Smooth muscle cell (in vitro differentiated cells): Measurements from ENCODE around the gene SOX11.

- RAMPAGE, long total RNA: no peak
Observed at GRCh38 chr2:3533718-3534257, 14.5 kb upstream of the ADI1 start.

- RAMPAGE, long total RNA: no peak
Observed at GRCh38 chr2:3545656-3546422, 12.3 kb downstream of the RNASEH1 start.

- RAMPAGE, long total RNA: no peak
Observed at GRCh38 chr2:3598931-3599330, 4.0 kb downstream of the COLEC11 start.

DNA sequence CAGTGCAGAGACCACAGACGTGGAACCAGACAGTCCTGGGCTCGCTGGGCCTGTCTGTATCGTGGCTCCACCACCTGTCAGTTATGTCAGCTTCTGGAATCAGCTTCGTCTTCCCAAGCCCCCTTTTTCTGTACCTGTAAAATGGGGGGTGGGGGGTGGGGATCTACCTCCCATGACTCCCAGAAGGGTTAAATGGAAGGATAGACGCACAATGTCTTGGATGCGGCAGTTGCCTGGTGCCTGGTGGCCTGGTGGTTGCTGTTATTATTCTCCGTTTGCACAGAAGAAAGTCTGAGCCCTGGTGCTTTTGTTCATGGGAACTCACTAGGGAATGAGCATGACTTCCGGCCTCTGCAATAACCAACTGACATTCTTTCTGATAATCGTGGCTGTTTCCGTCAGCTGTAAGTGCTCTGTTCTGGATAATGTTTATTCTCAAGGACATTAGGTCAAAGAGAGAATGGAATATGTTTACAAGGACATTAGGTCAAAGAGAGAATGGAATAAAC lies 31.4 kb downstream of the COLEC11 start:
- RAMPAGE, long total RNA: no peak

GRCh38 chr2:3694782-3695478 lies 8.4 kb upstream of the DCDC2C start:
- RAMPAGE, long total RNA: no peak

DNA sequence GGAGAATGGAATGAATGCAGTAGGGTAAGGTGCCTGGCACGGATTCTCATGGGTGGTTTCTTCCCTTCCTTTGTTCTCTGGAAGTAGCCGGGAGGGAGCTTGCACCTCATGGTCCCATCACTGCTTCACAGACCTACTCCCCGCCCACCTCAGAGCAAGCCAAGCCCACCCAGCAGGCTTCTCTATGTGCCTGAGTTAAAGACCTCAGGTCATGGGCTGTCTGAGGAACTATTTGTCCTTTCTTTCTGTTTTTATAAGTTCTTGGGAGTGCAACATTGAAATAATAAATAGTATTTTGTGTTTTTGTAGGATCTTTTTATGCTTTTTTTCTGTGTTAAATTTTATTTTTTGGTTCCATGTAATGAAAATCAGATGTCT lies 3.6 kb downstream of the DCDC2C start:
- RAMPAGE, long total RNA: no peak

DNA sequence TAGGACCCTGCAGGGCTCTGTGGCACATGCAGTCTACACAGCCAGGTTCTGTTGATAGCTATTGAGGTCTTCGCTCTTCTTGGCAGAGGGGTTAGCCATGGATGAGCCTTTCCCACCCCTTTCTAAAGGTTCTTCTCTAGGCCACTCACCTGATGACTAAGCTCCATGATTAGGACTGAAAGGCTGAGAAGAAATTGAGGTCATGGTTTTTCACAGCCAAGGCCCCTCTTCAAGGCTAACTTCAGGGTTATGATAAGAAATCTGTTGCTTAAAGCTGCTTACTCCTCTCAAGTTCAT lies 931.3 kb upstream of the SOX11 start:
- RAMPAGE, long total RNA: no peak

- RAMPAGE, long total RNA: no peak
Observed at GRCh38 chr2:5409828-5410554, 282.2 kb upstream of the SOX11 start.

GRCh38 chr2:5467600-5467799 lies 224.7 kb upstream of the SOX11 start:
- RAMPAGE, long total RNA: no peak

DNA sequence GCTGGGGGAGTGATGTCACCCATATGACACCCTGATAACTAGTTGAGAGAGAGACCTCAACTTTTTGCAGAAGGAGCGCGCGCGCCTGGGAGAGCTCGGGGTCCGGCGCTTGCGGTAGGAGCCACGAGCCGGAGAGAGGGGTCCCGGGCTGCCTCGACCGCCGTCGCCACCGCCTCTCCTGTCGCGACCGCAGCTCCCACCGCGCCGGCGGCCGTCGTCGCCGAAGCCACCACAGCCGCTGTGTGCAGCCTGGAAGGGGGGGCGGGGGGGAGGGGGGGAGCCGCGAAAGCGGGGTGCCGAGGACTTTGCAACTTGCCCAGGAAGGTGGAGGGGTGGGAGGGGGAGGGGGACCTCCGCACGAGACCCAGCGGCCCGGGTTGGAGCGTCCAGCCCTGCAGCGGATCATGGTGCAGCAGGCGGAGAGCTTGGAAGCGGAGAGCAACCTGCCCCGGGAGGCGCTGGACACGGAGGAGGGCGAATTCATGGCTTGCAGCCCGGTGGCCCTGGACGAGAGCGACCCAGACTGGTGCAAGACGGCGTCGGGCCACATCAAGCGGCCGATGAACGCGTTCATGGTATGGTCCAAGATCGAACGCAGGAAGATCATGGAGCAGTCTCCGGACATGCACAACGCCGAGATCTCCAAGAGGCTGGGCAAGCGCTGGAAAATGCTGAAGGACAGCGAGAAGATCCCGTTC lies at the start of gene SOX11:
TSS of gene SOX11 (plus strand) at position 67 of the 698 bp plus-strand sequence.
- RAMPAGE, long total RNA: no peak

DNA sequence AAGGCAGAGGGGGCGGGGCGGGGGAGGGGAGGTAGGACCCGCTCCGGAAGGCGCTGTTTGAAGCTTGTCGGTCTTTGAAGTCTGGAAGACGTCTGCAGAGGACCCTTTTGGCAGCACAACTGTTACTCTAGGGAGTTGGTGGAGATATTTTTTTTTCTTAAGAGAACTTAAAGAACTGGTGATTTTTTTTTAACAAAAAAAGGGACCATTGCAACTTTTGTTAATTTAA lies 2.2 kb downstream of the SOX11 start:
- RAMPAGE, long total RNA: no peak

DNA sequence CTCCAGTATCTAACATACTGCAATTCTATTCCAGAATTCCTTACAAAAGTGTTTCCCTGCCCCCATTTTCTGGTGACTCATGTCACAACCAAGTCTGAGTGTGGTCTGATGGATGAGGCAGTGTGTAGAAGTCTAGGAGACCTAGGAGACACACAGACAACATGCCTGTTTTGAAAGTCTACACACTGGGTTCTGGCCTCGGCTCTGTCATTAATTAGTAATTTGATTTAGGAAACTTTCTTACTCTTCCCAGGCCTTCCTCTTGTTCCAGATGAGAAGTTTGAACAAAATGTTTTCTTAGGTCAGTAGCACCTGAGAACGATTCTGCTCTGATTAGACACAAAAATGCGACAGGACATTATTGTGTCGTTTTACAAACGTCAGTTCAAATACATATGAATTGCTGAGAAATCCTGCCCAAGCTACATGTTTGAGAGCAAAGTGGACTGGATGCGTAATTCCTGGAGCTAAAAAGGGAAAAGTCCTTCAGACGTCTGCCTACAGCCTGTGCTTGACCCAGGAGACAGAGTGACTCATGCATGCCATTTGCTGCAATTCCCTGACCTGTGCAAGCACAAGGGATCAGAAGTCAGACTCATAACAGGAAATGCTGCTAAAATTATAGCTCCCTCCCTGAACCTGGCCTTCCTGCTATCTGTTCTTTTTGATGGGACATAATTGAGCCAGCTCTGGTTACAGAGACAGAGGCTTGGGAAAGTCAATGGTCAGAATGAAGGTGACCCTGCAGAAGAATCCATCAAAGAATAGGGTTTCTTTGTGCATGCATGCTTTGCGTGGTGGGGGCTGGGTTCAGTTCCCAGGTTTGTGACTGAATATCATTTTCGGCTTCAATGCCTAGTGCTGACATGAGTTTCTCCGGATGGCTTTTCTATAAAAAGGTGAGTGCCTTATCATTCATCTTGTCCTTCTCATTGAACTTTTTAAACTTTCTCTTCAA lies 494.5 kb downstream of the SOX11 start:
- RAMPAGE, long total RNA: no peak

DNA sequence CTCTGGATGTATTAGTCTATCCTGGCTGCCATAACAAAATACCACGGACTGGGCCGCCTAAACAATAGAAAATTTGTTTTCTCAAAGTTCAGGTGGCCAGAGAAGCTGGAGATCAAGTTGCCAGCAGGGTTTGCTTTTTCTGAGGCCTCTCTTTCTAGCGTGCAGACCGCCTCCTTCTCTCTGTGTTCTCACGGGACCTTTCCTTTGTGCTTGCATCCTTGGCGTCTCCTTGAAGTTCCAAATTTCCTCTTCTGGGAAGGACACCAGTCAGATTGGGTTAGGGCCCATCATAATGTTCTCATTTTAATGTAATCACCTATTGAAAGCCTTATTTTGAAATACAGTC lies 1.4 kb upstream of the CMPK2 start:
- RAMPAGE, long total RNA: no peak

DNA sequence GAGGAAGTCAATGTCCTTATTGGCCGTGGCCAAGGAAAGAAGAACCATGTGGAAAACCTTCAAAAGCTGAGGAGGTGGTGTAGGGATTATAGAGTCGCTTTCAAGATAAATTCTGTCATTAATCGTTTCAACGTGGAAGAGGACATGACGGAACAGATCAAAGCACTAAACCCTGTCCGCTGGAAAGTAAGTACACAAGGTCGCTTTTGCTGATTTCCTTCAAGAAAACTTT lies 9.3 kb downstream of the RSAD2 start:
- RAMPAGE, long total RNA: no peak

DNA sequence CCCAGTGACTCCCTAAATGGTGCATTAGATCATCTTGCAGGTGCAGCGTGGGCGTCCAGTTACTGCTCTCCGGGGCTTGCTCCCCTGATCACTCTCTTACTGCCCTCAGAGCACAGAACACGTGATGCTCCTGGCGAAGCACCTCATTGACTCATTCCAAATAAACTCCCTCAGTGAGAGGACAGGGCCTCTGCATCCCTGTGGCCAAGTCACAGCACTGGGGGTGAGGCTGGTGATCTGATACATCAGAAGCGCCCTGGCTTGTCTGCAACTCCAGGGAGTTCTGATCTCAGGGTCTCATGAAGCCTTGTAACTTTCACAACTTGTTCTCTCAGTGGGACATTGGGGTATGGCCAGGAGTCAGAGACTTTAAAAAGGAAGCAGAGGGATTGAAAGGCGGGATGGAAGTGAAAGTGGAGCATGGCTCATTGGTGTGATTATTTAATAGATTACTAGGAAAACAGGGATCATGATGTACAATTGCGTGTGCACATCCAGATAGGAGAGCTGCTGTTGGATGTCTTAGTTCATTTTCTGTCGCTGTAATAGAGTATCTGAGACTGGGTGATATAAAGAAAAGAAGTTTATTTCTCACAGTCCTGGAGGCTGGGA lies 41.8 kb downstream of the RNF144A start:
- RAMPAGE, long total RNA: no peak

- RAMPAGE, long total RNA: no peak
Observed at GRCh38 chr2:7028291-7028925, 111.2 kb downstream of the RNF144A start.

- RAMPAGE, long total RNA: no peak
Observed at GRCh38 chr2:7031338-7032046, 114.3 kb downstream of the RNF144A start.

GRCh38 chr2:7773321-7773746 lies 856.1 kb downstream of the RNF144A start:
- RAMPAGE, long total RNA: no peak

GRCh38 chr2:8132205-8132870 lies 549.5 kb upstream of the ID2 start:
- RAMPAGE, long total RNA: no peak

DNA sequence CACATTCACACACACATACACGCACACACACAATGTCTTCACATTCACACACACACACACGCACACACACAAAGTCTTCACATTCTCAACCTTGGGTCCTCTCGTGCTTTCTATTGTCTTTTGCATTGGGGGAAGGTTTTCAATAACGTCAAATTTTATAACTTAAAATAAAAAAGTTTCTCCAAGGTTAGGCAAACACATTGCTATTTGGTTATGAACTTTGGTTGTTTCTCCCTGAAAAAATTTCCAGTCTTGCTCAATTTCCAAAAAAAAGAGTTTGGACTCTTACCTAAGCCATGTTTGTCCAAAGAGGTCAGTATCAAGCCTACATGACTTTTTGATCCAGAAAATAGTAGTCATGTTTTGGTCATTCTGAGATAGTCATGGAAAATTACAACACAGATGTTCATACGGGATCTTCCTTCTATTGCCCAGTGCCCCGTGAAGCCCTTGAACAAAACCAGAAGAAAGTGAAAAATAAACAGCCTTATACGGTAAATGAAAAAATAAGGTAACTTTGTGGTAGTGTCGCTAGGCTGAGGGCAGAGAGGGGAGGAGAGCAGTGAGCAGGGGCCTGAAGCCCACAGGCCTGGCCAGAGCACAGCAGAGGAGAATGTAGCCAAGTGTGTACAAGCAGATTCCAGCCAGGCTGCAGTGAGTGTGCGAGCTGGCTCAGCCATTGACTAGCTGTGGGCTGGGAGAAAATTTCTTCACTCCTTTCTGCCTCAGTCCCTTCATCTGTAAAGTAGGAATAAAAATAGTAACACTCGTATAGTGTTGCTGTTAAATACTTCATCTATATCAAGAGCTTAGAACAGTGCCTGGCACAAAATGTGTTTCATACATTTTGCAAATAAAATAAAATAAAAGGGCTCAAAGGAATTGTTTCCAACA lies 542.6 kb upstream of the ID2 start:
- RAMPAGE, long total RNA: no peak